Tongue (tissue), 2 donors: ENCODE results near the gene MOV10L1.

DNA sequence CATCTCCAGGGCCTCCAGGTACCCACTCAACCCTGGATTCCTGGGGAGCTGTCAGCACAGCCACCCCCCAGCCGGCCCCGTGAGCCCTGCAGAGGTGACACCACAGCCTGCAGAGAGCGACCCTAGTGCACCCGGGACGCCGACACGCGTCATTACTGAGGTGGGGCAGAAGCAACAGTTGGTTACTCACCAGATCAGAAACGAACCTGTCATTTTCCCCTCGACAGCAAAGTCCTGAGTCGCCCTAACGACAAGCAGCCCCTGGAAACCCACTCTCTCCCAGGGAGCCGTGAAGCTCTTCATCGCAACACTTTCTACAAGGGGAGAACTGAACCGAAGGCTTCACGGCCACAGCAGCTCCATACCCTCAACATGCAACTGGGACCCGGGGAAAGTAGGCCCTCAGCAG is 1.7 kb downstream of the BRD1 start:
- RAMPAGE, long total RNA = no peak

- RAMPAGE, long total RNA = no peak
Observed at GRCh38 chr22:49937623-49938595, 19.5 kb downstream of the CRELD2 start.

DNA sequence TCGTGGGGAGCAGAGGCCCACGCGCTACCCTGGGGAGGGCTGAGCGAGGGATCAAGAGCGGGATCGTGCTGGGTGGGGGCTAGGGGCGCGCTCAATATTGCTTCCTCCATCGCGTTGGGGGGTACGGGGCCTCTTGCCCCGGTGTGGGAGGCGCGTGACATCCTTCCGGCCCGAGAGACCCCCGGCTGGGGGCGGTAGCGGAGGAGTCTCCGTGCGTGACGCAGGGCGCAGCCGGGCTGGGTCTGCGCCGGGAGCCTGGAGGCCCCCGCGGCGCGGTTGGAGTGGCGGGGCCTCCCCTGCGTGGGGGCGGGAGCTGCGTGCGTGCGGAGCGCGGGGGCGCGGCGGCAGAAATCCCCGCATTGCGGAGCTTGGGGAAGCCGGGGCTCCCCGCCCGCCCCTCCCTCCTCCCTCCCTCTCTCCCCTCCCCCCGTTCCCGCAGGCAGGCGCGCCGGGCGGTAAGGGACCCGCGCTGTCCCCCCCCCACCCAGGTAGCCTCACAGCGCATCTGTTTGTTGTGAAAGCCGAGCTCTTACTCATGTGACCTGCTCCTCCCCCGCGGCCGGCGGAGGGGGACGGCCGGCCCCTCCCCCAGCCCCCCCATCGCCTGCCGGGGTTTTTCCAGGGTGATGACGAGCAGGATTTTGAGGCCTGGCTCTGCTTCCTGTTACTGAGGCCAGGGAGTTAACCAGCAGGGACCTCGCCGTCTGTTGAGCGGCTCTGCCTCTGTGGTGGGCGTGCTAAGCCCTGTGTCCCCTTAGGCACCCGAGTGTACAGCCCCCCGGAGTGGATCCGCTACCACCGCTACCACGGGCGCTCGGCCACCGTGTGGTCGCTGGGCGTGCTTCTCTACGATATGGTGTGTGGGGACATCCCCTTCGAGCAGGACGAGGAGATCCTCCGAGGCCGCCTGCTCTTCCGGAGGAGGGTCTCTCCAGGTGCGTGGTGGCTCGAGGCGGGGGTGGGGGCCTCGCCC is 1.6 kb downstream of the PIM3 start:
- RAMPAGE, long total RNA = no peak

GRCh38 chr22:49969627-49969824 is 9.0 kb downstream of the PIM3 start:
- RAMPAGE, long total RNA = no peak

GRCh38 chr22:50007995-50008787 is 4.4 kb downstream of the IL17REL start:
- RAMPAGE, long total RNA = no peak

DNA sequence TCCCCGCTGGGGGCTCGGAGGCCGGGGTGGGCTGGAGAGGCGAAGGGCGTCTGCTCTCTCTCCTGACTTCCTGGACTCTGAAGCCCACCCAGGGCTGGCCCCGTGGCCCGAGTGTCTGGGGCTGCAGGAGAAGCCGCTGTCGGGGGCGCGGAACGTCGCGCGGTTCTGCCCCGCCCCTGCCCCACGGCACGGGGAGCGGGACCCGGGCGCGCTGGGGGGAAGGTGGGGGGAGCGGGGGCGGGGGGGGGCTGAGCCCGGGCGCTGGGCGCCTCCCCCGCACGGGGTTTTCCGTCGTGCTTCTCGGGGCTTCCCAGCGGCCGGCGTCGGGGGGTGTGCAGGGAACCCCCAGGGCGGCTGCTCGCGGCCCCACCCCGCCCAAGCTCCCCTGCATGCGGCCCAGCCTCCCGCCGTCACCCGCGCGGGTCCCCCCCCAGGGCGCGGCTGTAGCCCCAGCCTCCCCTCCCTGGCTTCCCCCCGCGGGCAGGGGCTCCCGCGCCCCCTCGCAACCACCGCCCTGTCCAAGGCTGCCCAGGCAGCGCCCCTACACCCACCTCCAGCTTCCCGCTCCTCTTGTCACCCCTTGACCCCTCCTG is 1.9 kb downstream of the IL17REL start:
- RAMPAGE, long total RNA = no peak

DNA sequence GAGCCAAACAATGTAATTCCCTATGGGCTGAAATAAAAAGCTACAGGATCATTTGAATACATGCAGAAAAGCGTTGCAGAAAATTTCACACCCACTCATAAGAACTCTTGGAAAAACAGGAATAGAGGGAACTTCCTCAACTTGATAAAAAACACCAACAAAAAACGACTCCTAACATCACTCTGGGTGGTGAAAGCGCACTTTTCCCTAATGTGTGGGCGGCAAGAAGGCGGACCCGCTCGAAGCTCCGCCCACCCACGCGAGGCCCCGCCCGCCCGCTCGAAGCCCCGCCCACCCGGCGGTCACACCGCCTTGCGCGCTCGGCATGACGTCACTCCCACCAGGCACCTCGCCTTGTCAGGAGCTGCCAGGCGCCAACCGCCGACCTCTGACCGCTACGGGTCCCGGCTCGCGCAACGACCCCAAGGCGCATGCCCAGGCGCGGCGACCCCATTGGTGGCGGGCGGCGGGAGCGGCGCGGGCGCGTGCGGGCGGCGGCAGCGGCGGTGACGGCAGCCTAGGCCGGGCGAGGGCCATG is at the start of gene MOV10L1:
Gene MOV10L1, plus strand, starts transcription at position 453 of the 538 bp plus-strand sequence.
- RAMPAGE, long total RNA = no peak

GRCh38 chr22:50111942-50112784 is 22.4 kb downstream of the MOV10L1 start:
- RAMPAGE, long total RNA = no peak

DNA sequence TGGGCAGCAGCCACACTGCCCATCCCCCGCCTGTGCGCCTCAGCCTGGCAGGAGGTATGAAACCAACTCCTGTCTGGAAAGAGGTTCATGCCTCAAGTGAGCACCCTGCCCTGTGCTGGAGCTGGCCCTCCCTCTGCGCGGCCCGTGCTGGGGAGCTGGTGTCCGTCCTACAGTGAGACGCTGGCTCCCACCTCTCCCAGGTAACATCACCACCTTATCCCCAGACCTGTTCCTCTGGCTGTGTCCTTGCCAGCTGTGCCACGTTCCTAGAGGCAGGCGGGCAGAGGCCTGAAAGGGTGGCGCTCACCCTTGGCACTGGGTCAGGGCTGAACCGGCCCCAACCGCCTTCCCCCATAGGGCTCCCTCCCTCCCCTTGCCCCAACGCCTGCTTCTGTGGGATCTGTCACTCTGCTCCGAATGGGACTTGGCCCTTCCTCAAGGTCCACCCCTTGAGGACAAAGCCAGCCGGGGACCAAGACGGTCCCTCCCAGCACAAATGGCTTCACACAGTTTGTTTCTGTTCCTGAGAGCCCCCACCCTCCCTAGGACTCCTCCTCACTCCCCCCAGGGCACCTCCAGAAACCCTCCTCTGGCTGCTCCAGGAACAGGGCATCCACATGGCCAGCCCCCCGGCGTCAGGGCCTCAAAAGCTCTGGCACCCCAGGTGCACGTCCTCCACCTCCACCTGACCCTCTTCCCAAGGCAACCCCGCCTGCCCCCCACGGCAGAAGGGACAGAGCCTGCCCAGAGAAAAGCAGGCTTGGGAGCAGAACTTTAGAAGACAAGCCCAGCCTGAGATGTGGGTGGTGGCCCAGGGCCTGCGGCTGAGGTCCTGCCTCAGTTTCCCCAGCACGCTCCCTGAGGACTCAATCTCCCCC is 2.8 kb upstream of the TRABD start:
- RAMPAGE, long total RNA = no peak

GRCh38 chr22:50192880-50193527 is 7.3 kb downstream of the TRABD start:
- RAMPAGE, long total RNA = no peak

GRCh38 chr22:50197021-50198384 is 3.3 kb upstream of the SELENOO start:
- RAMPAGE, long total RNA = no peak

GRCh38 chr22:50205403-50206049 is 4.7 kb downstream of the SELENOO start:
- RAMPAGE, long total RNA = no peak

DNA sequence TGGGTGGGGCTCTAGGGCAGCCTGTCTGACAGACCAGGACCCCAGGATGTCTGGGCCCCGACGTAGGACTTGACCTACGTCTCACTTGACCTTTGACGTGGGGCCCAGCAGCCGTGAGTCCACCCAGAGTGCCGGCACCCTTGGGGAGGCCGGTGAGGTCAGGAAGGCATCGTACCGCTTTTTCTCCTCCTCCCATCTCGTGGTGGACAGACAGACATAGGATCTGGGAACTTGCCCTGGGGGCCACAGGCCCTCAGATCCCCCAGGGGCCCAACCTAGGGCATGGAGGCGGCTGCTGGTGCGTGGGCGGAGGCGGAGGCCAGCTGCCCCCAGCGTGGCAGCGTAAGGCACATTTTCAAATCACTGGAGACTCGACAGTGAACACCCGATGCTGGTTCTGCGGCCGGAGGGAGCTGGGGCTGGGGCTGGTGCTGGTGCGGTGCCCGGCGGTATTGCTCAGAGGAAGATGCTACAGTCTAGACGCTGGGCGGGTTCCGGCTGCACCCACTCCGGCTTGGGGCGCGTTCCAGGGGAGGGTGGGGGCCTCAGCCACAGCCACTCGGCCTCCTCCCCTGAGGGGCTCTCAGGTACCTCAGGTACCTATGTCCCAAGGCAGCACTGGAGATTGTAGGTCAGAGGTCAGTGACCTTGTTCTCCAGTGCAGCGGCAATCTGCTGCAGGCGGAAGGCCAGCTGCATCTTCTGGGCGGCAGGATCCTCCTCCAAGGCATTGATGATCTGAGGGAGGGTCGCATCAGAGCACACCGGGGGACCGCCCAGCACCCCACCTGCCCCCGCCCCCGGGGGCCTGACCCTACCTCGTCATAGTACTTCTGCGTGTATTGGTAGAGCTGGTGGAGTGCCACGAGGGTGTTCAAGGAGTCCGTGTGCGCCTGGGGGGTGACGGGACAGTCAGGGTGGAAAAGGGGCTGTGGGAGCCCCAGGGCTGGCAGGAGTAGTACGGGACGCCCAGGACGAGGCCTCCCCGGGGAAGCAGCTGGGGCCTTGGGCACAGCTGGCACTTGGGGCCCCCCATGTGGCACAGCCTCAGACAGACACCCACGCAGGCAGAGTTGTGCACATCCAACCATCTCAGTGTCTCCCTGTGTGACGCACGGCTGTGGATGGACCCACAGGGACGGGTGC is 5.3 kb upstream of the MAPK11 start:
- RAMPAGE, long total RNA = no peak

- RAMPAGE, long total RNA = no peak
Observed at GRCh38 chr22:50282183-50282809, 12.1 kb upstream of the MAPK11 start.

- RAMPAGE, long total RNA = no peak
Observed at GRCh38 chr22:50300135-50300752, 7.2 kb downstream of the PLXNB2 start.

DNA sequence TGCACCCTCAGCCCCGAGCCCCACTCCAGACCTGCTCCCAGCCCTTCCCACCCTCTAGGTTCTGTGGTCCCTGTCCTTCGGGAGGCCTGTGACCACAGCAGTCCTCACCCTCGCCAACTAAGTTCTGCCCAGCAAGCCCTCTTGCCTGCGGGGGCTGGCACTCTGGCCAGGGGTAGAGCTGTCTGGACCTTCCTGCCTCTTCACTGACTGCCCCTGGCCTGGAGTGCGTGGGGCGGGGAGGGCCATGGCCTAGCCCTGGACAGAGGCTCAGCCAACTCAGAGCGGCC is 1.7 kb upstream of the PLXNB2 start:
- RAMPAGE, long total RNA = no peak

DNA sequence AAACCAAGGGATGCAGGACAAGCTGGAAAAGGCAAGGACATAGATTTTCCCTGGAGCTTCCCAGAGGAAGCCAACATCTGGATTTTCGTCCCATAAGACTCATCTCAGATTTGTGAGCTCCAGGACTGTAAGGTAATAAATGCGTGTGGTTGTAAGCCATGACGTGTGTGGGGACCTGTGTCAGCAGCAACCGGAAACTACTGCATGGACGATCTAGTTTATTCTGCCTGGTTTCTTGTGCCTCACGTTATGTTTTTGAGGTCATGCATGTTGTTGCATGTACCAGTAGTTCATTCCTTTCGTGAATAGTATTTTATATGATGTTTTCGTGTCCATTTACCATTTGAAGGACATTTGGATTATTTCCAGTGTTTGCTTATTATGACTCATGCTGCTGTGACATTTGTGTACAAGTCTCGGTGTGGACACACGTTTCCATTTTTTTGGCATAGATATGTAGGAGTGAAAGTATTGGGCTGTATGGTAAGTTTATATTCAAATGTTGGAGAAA is 4.1 kb upstream of the DENND6B start:
- RAMPAGE, long total RNA = no peak

GRCh38 chr22:50371946-50372433 is 28.9 kb downstream of the PPP6R2 start:
- RAMPAGE, long total RNA = no peak

DNA sequence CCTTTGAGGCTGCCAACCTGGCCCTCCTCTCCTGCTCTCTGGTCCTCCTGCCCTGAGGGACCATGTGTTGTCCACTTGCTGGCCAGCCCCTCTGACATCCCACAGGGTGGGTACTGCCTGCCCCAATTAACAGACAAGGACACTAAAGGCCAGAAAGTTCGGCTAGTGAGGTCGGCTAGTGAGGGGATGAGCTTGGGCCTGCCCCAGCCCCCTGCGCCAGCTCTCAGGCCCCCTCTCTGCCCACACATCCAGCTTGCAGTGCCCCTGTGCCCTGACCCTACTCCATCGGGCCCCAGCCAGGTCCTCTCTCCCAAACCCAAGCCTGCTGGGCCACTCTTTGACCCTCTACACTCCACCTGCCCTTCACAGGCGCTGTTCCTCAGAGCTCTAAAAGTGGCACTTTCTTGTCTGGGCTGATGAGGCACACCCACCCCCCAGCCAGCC is 60.3 kb downstream of the PPP6R2 start:
- RAMPAGE, long total RNA = no peak

- RAMPAGE, long total RNA = no peak
Observed at GRCh38 chr22:50444939-50446065, 29.5 kb downstream of the SBF1 start.